Peritoneum (tissue), 1 donor: ENCODE data around the gene MUC12.

- PRO-cap = no peak
These were observed 8.2 kb upstream of the PPP1R35 start for GRCh38 chr7:100444308-100445148.

DNA sequence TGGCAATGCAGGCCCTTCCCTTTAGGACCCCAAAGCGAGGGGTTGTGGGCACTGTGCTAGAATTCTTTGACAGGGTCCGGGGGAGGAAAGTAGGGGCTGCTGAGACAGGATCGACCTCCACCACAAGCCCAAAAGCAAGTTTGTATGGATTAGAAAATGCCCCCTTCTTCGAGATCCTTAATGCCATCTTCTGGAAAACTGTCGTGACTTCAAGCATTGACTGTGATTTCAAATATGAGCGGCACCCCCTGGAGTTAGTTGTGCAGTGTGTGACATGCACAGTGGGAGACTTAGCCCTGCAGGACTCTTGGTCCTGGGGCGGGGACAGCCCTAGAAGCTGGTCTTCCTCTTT lies 6.6 kb upstream of the SPACDR start:
- PRO-cap = no peak

DNA sequence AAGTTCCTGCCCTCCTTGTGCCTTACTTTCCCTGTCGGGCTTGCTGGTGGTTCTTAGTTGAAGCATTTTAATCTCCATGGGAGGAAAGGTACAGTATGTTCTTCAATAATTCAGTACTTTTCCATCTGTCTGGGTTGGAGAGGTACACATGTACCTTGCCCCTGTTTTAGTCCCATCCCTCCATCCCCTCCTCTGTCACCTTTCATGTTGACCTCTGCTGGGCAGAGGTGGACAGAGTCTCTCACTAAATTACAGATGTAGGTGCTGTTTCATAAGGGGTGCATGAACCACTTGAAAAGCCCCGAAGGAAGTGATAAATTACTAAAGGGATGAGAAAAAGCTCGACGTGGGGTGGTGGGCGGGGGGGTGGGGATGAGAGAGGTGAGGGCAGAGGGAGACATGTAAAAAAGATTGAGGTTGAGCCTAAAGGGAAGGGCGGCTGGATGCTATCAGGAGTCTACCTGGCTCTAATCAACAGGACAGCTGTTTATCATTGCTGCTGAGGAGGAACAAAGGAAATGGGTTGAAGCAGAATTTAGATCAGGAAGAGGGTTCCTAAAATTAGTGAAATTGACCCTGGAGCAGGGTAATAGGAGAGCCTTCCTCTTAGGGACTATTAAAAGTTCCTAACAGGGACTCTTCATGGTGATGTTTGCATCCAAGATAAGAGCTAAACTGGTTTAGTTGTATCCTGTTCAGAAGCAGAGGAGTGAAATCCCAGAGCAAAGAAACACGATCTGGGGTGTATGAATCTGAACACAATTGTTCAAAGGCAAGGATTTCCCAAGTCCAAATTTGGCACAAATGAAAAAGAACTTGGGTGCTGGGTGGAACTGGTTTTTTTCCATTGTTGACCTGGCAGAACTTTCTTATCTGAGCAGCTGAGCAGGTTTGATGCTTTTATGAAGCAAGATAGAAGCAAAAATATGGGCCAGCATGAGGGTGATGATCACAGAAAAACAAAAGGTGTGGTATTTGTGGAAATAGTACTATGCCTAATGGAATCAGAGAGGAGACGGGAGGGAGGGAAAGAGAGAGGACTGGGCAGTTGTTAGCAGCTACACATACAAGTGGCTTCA lies 5.7 kb downstream of the AGFG2 start:
- PRO-cap = no peak

DNA sequence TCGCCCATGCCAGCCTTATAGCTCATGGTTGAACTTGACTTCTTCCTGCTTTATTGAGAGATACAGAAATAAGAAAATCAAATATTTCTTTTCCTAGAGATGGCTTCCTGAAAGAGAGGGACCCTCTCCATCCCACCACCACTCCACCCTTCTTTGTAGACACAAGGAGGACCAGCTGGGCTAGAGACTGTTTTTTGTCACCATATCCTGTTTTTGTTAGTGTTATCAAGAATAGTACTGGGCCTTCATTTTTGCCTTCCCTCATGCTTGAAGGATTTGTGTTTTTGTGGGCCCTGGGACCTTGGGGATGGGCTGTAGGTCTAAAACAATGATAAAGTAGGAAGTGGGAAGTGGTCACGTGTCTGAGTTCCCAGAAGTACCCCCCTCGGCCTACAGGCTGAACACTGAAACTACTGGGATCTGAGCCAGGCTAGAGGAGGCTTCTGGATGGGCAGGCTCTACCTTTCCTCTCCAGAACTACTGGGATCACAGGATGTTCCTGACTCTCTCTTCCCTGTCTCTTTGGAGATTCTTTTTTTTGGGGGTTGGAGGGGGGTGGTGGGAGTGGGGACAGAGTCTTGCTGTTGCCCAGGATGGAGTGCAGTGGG lies 8.9 kb downstream of the AGFG2 start:
- PRO-cap = no peak

DNA sequence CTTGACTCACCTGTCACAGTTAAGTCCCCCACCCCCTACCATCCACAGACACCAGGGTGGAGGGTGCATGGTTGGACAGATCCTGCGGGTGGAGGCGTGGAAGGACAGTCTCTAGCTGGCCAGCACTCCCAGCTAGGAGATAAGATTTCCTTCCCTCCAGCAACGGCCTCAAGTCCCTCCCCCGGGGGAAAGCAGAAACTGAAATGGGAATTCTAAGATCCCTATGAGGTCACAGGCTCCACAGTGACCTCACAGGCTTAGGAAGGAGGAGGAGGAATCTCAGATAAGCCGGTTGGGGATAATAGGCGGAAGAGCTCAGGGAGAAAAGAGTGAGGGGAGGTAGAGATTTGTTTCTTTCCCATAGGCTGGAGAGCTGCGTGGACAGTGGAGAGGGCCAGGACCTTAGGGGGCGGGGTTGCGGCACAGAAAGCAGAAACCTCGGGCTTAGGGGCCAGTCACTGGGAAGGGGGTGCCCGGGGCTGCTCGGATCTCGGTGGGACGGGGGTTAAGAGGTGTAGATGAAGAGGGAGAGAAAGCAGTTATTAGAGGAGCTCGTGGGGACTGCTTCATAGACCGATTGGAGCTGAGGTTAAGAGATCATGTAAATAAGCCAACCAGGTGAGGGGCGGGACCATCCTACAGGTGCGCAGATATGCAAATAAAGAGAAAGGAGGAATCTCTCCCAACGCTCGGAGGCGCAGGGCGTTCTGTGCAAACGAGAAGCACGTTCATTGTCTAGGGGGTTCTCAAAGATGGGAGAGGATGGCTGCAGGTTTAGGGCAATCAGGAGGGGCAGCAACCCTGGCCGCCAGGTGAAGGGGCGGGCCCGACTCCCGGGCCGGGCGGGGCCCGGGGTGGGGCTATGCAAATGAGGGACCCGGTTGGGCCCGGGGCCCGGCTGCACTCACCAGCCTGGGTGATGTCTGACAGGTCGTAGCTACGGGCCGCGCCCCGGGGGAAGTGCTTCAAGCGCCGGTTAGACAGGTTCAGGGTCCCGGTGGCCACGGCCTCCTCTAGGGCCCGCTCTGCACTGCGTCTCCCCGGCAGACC lies 631 bp downstream of the LRCH4 start:
- PRO-cap = no peak

DNA sequence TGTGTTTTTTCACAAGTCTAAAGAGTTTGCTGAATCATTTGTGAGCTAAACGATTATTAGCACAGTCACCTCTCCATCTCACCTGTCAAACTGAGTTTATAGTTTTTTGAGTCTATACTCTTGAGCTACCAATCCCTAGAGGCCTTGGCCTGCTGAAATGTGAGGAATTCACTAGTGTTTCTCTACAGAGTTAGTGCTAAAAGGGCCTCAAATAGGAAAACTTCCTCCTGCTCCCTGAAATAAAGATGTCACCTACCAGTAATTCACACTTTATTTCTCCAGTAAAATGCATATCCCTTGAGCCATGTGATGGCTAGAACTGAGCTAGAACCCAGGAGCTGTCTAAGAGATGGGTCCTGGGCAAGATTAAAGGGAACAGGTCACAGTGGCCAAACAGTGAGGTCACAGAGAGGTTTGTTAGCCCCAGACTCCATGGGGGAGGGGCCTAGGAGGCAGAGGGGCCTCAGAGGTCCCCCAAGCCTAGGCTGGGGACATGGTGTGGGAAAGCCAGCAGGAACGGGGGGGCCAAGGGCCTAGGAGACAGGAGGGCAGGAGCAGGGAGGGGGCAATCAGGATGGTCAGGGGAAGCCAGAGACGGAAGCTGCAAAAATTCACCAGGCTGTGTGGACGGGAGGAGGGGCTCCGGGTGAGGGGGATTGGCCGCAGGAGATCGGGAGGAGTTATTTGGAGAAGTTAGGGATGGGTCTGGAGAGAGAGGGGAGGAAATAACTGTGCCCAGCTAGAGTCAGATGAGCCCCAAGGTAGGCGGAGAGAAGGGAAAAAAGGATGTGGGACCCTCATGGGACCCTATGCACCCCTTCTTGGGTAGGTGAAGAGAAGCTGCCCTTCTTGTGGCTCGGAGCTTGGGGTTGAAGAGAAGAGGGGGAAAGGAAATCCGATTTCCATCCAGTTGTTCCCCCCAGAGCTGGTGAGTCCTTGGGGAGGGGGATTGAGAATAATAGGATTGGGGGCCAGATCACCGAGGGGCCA lies 3.3 kb downstream of the FBXO24 start:
- PRO-cap = no peak

GRCh38 chr7:100603608-100604670 lies 1.8 kb downstream of the PCOLCE start:
- PRO-cap = unidirectional peak, minus-strand start at chr7:100604216

DNA sequence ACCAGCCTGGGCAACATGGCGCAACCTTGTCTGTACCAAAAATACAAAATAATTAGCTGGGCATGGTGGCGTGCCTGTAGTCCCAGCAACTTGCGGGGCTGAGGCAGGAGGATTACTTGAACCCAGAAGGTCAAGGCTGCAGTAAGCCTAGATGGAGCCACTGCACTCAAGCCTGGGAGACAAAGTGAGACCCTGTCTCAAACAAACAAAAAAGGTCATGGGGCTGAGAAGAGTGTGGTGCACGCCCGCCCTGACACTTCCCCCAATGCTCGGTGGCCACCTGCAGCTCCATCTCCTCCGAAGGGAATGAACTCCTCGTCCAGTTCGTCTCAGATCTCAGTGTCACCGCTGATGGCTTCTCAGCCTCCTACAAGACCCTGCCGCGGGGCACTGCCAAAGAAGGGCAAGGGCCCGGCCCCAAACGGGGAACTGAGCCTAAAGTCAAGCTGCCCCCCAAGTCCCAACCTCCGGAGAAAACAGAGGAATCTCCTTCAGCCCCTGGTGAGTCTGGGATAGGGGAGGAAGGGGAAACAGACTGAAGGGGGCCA lies 4.0 kb downstream of the PCOLCE start:
- PRO-cap = no peak

GRCh38 chr7:100675157-100675365 lies 1.5 kb downstream of the GNB2 start:
- PRO-cap = no peak

DNA sequence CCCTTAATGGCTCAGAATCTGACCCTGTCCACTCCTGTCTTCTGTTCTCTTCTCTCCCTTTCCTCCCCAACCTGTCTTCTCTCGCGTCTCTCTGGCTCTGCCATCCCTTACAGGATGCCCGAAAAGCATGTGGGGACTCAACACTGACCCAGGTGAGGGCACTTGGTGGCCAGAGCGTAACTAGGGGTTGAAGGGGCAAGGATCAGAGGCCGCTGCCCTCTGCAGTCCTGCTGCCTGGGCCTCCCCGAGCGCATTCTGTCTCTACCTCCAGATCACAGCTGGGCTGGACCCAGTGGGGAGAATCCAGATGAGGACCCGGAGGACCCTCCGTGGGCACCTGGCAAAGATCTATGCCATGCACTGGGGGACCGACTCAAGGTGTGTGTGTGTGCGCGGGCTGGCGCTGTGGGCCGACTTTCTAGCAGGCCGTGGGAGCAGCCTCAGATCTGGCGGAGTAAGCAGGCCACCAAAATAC lies 2.9 kb downstream of the GNB2 start:
- PRO-cap = no peak

- PRO-cap = no peak
These were observed 1.4 kb downstream of the EPHB4 start for GRCh38 chr7:100825862-100826335.

GRCh38 chr7:100967389-100968458 lies 1.6 kb upstream of the MUC12 start:
- PRO-cap = no peak

GRCh38 chr7:100968543-100969108 lies 739 bp upstream of the MUC12 start:
- PRO-cap = no peak

GRCh38 chr7:100969109-100969862 lies at the start of gene MUC12:
Gene MUC12, plus strand, starts transcription at chr7:100969565.
- PRO-cap = no peak

DNA sequence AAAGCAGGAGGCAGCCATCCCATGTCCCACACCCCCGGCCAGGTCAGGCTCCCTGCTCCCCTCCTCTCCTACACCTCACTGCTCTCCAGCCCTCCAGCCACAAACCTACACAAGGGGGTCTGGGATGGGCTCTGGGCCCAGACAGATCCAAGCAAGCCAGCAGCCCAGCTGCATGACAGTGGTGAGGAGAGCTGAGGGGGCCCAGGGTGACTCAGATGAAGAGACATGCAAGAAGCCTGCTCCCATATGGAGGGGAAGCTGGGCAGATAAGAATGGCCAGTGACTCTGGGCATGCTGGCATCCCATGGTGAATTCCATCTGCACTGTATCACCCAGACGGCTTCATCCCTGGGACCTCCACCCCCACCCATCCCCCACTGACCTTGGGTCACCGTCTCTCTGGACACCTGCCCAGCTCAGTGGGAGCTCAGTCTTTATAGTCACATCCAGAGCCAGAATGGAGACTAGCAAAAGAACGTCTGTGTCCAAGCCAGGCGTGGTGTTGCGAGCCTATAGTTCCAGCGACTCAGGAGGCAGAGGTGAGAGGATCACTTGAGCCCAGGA lies 9.6 kb upstream of the SERPINE1 start:
- PRO-cap = no peak

DNA sequence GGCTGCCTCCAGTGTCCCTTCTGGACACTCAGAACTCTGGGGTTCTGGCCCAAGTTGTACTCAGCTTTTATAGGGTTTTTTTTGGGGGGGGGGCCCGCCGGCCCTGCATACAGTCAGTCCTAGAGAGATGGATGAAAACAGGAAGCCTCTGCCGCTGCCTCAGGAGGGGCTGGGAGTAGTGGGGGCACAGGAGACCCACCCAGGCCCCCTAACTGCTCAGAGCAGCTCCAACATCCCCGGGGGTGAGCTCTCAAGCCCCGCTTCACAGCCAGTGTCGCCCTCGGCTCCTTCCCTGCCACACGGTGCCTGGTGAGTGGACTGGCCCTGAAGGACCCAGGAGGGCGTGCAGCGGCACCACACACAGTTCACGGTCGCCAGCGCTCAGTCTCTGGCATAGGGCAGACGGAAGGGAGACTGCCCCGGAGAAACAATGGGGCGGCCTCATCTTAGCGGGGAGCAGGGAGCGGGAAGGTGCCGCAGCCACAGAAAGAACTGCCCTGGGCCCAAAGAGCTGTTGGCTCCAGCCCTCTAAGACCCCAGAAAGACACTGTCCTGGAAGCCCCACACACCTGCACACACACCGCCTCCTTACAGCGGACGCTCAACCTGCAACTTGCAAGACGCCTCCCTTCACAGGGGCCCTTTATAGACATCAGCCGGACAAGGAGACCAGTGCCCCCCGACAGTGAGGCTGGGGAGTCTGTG lies 1.3 kb downstream of the CLDN15 start:
- PRO-cap = no peak

DNA sequence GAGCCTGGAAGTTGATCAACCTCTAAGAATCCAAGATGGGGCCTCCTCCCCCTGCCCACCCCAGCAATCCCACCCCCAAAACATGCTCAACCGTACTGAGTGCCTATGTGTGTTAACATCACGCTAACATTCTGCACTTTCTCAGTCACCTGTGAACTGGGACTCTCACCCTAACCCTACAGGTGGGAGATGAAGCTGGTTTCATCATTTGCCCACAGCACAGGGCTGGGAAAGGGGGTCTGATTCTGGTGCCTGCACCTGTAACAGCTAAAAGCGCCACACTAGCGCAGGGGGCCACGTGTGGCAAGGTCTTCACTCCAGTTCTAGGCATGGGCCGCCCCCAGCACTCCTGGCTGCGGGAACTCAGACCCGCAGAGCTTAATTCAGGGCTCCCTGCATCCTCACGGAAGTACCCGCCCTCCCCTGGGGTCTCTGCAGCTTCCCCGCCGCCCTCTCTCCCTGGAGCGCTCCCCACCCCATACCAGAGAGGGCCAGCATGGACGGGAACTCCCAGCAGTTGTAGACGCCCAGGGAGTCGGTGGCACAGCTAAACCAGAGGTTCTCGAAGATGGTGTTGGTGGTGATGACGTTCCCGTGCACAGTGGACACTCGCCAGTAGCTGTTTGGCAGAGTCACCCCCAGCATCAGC lies 595 bp downstream of the CLDN15 start:
- PRO-cap = no peak

- PRO-cap = no peak
These were observed 565 bp upstream of the IFT22 start for GRCh38 chr7:101322011-101322742.

GRCh38 chr7:101386511-101387178 lies 24.0 kb downstream of the COL26A1 start:
- PRO-cap = no peak

DNA sequence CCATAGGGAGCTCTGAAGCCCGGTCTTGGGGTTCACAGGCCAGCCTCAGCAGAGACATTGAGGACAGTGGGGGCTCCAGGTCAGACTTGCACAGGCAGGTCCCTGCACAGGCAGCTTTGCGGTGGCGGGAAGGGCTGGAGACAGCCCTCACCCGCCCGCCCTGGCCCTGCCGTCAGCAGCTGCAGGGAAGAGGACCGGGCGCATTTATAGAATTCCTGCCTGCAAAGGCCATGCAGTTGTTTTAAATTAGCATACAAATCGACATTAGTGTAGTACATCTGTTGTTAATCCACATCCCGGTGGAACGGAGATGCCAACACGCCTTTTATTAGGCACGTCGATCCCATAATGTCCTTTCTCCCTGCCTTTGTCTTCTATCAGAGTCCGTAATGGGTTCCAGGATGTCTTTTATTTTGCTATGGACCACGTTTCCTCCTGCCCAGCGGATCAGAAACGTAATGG lies 123.7 kb downstream of the COL26A1 start:
- PRO-cap = no peak